H9 (cell line): ENCODE measurements around a stretch of chr17.

DNA sequence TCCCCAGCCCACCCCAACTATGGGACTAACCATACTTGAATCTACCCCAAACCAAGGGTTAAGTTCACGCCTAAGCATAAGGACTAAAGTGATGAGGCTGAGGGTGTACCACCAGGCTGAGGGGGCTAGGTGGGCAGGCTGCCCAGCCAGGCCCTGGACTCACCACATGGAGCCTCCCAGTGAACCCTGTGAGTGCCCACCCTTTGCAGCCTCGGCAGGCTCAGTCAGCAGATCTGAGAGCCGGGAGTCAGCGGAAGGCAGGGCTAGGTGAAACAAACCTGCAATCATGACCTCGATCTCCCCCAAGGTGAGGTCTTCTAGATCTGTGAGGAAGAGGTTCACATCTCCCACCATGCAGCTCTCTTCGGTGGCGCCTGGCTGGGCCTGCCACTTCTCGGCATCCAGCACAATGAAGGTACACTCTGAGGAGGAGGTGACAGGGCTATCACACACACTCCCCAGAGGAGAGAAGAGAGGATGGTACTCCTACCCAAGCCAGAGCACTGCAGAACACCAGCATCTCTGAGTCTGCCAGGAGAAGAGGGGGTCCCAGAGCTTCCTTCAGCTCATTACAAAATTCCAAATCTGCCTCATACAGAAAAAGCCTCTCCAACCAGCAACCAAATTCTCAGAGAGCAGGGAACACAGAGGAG, 3.4 kb downstream of the NAT9 start:
- PRO-cap: no peak

- PRO-cap: no peak
Observed at GRCh38 chr17:74834121-74834407, 25.6 kb downstream of the GRIN2C start.

GRCh38 chr17:74861169-74862100, 1.8 kb upstream of the GRIN2C start:
- PRO-cap: no peak

GRCh38 chr17:74938356-74939108, 2.8 kb downstream of the OTOP3 start:
- PRO-cap: no peak

GRCh38 chr17:75003937-75004852, 8.3 kb upstream of the MRPL58 start:
- PRO-cap: no peak

DNA sequence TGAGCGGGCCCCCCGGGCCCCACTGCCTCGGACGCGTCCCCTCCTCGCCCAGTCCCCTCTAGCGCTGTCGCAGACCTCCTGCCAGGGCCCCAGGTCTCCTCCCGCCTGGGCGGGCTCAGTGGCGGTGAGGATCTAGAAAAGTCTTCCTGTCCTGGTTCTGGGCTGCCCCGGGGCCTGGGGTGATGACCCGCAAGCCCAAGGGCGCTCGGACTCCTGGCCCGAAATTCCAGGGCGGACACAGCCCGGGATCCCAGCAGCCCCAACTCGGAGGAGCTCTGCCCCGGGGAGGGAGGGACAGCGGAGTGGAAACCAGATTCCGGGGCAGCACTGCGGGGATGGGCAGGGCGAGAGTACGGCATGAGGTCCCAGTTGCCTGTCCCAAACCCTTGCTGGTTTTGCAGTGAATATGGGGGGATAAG, 301 bp downstream of the SLC16A5 start:
- PRO-cap: bidirectional peak, plus-strand start at position 143 of the sequence, minus-strand start at position 69 of the sequence; bidirectional peak, plus-strand start at position 327 of the sequence, minus-strand start at position 277 of the sequence

DNA sequence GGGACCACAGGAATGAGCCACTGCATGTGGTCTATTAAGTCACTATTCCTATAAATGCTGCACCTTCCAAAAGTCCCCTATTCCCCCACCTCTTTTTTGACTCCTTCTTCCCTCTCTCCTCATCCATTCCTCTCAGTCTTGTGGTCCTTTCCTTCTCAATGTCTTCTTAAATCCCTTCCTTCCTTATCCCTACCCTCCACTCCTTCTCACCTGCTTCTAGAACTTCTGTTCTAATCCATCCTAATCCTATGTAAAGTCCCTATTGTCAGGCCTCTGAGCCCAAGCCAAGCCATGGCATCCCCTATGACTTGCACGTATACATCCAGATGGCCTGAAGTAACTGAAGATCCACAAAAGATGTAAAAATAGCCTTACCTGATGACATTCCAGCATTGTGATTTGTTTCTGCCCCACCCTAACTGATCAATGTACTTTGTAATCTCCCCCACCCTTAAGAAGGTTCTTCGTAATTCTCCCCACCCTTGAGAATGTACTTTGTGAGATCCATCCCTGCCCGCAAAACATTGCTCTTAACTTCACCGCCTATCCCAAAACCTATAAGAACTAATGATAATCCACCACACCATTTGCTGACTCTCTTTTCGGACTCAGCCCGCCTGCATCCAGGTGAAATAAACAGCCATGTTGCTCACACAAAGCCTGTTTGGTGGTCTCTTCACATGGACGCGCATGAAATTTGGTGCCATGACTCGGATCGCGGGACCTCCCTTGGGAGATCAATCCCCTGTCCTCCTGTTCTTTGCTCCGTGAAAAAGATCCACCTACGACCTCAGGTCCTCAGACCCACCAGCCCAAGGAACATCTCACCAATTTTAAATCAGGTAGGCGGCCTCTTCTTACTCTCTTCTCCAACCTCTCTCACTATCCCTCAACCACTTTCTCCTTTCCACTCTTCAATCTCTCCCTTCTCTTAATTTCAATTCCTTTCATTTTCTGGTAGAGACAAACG, 8.8 kb downstream of the GGA3 start:
- PRO-cap: no peak

- PRO-cap: no peak
Observed at GRCh38 chr17:75253328-75253790, 8.0 kb downstream of the GGA3 start.

- PRO-cap: bidirectional peak, plus-strand start at chr17:75289798, minus-strand start at chr17:75289379
Observed at GRCh38 chr17:75289496-75290438, 534 bp upstream of the SLC25A19 start.

- PRO-cap: no peak
Observed at GRCh38 chr17:75300953-75301983, 12.0 kb upstream of the SLC25A19 start.

GRCh38 chr17:75477054-75477606, 20.7 kb downstream of the TMEM94 start:
- PRO-cap: no peak

DNA sequence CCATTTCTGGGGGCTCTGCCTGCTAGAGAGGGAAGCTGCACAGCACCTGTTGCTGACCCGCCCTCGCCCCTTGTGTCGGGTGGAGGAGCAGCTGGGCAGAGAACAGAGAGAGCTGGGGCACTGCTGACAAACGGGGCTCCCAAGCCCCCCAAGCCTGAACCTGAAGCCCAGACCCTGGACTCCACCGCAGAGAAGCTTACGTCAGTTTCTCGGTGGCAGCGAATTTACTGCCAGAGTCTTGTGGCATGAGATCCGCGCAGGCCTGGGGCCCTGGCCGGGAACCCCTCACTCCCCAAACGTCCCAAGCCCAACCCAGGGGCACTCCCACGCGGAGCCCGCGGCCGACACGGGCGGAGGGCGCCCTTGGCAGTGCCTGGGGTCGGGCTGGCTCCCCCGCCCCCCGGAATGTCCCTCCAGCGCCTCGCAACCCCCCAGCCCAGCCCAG, 564 bp downstream of the CASKIN2 start:
- PRO-cap: bidirectional peak, plus-strand start at position 243 of the sequence, minus-strand start at position 72 of the sequence; bidirectional peak, plus-strand start outside the sequence, minus-strand start at position 371 of the sequence

- PRO-cap: no peak
Observed at GRCh38 chr17:75589731-75589928, 2.0 kb downstream of the MYO15B start.

DNA sequence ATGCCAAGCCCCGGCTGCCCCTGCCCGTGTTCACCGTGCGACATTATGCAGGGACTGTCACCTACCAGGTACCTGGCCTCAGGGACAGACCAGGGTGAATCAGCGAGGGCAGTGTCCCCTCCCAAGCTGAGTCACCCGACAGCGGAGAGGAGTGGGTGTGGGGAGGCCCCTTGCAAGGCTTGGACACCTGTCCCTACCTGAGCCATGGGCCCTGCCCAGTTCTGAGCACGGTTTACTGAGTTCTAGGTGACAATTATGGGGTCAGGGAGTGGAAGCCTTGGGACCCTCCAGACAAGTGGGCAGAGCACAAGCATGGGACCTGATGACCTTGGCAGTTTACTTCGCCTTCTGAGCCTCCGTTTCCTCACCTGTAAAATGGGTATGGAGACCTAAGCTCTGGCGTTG, 13.9 kb downstream of the MYO15B start:
- PRO-cap: no peak

GRCh38 chr17:75666796-75666967, 272 bp downstream of the RECQL5 start:
- PRO-cap: no peak

GRCh38 chr17:75693037-75693364, 25.9 kb downstream of the SAP30BP start:
- PRO-cap: no peak

GRCh38 chr17:75703385-75704262, 17.6 kb upstream of the ITGB4 start:
- PRO-cap: no peak

DNA sequence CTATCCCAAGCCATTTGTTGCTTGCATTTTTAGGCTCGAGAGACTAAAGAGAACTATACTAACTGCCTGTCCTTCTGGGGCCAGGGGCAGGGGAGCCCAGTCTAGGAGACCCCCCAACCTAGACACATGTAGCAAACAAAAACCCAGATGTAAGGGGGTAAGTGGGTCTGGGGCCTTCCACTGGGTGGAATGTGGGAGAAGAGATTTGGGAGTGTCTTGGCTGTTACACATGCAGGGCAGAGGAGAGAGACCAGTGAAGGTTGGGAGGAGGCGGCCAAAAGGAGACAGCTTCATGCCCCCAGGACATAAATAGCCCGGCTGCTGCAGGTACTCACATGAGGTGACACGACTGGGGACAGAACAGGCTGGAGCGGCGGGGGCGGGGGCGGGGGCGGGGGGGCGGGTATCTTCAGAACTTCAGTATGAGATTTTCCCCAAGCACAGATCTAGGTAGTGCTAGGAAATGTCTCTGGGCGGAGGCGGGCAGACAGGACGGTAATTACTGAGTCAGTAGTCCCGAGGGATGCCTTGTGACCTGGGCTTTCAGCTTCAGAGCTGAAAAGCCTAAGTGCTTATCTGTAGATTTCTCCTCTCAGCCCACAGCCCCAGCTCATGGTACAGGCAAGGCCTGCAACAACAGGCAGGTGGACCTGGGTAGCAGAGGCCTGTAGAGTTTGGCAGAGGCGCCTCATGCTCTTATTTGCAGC, 24.3 kb downstream of the UNK start:
- PRO-cap: no peak

GRCh38 chr17:75830397-75831581, 13.4 kb downstream of the UNC13D start:
- PRO-cap: unidirectional peak, plus-strand start at chr17:75830604

- PRO-cap: no peak
Observed at GRCh38 chr17:75843580-75843949, 639 bp downstream of the UNC13D start.